Neural cell (in vitro differentiated cells): ENCODE data around the genes BRIP1, MAP3K3 and DDX42.

DNA sequence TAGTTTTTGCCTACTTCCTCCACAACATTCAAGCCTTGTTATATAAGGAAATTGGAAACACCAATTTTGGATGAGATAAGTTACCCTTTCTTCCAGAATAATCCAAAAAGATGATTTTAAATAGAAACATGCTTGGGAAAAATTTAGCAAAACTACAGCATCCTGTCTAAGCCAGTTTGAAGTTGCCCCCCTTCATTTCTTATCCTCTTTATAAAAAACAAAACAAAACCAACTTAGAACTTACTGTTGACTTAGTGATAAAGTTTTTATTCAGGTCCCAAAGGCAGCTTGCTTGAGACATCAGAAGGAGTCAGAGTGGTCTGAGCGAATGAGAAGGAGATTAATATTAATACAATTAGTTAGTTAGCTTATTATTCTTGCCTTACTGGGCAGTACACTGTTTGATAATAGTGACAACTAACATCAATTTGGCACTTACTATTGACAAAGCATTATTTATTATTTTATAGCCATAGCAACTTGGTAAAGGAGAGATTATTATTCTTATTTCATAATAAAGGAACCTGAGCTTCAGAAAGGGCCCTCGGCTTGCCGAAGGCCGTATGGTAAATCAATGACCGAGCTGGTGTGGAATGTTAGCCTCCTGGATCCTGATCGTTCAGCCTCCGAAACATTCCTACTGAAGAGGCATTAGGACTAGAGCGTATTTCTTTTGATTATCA is 199.6 kb upstream of the TBX2 start:
- RAMPAGE, long total RNA: no peak

GRCh38 chr17:61347878-61348655 is 51.6 kb upstream of the TBX2 start:
- RAMPAGE, long total RNA: no peak

DNA sequence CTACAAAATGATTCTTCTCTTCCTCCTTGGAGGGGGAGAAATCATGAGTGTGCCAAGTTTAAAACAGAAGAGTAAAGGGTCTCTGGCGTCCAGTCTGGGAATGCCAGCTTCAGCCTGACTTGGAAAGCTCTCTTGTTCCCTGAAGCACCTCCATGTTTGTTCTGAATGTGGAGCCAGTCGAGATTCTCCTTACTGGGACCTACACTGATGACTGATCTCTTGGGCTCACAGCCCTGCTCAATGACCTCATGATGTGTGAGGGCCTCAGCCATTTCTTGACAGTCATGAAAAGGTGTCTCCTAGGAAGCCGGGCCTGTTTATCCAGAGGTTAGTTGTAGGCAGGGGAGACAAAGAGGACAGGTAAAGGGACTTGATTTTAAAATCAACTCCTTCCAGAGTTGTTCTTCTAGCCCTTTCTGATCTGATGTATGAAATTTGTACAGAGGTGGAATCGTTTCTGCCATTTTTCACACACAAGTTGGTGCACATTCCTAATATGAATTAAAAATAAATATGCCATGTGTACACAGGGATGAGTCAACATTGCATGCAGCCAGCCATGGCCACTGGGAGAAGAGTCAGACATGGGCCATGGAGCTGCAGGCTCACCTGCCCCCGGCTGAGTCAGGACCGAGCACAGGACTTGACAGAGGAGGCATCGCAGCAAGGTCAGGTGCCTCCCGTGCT is 43.2 kb upstream of the TBX2 start:
- RAMPAGE, long total RNA: no peak

DNA sequence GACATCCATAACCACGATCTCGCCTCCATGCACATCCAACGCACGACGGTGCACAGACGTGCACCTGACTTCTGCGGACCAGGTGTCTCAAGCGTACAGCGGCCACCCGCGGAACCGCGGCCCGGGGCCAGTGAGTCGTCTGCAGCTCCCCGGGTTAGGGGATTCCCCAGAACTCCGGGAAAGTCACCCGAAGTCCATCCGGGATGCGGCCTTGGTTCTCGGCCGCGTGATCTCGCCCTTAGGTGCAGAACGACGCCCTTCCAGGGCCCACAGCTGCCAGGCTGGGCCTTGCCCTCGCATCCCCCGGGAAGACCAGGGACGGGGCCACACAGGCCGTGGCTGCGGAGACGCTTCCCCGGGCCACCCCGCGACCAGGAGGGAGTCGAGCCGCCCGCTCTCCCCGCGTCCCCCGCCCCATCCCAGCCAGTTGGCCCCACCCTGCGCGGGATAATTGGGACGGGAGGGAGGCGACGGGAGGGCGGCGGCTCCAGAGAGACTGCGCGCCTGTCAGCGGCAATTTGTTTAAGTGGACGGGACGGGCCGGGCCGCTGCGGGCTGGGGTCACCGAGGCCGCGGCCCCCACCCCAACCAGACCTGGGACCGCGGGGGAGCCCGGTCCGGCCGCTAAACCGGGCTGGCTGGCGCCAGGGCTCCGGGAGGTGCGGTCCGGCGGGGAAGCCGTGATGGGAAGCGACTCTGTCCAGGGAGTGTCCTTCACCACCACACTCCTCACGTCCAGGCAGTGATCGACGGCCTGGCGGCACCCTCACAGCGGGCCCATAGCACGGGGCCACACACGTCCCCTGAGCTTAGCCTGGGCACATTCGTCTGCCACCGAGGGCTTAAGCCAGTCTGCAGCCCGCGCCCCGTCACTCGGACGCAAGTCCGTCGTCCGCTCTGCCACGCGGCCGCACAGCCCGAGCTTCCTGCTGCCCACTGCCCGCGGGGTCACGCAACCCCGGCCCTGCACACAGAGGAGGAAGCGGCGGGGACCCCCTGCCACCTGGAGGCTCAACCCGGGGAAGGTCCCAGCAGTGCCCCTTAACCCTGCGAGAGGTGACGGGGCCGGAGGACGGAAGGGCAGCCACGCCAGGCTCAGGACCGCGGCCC is 3.3 kb upstream of the TBX2 start:
- RAMPAGE, long total RNA: no peak

GRCh38 chr17:61862907-61863602 is at the start of gene BRIP1:
Gene BRIP1, minus strand, starts transcription at chr17:61863528.
- RAMPAGE, long total RNA: no peak

- RAMPAGE, long total RNA: no peak
Observed at GRCh38 chr17:62029754-62030231, 35.3 kb downstream of the MED13 start.

- RAMPAGE, long total RNA: no peak
Observed at GRCh38 chr17:62066134-62066428, 1.0 kb upstream of the MED13 start.

DNA sequence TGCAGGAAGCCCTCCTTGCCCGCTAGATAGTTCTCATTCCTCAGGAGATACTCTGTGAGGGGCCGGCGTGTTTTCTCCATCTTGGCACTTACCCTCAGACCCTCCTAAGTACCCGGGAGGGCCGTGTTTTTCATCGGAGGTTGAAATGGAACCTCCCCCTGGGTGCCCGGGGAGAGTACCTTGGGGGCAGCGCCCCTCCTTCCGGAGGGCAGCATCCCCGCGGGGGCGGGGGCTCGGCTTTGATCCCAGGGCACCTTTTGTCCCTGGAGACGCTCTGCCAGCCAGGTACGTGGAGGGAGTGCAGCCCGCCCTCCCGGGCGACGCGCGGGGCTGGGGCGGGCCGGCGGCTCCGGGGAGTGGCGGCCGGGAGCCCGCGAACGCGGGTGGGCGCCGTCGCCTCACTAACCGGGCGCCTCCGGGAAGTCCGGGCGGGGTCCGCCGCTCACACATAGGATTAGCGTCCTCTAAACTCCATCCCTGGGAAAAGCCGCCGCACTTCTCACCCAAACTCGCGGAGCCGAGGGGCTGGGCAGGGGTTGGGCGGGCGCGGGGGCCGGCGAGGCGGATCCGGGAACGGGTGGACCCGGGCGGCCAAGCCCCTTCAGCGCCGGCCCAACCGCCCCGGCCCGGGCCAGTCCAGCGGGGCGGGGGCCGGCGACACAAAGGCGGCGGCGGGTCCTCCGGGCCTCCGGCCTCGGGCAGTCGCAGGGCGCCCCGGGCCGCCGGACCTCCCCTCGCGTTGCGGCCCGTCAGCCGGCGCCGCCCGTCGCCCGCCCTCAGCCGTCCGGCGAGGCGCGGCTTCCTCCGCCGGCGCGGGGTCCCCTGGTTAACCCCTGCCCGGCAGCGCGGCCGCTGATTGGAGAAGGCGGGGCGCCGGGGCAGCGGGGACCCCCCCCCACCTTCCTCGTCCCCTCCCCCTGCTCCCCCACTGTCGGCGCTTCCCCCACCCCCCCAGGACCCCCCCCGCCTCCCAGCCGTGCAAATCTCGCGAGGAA is 531 bp upstream of the TLK2 start:
- RAMPAGE, long total RNA: no peak

GRCh38 chr17:62602895-62603673 is 24.4 kb upstream of the MRC2 start:
- RAMPAGE, long total RNA: no peak

DNA sequence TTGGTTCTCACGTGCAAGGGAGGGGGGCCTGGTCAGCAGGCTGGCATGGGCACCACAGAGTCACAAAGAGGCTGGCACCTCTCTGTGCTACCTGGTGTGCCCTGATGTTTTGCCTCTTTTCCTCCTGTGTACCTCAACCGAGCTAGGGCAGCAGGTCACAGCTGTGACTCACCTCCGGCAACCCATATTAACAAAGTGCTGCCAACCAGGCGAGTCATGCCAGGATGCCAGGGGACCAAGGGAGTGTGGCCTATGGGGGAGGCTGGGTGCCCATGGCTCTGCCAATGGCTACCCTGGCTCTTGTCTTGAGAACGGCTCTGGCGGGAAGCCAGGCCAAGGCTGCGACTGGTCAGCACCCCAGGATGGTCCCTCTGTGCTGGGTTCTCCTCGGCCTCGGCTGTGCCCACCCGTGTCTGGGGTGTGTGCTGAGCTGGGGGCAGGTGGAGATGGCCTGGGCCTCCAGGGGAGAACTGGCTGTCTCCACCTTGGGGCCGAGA is 75.7 kb downstream of the MRC2 start:
- RAMPAGE, long total RNA: no peak

DNA sequence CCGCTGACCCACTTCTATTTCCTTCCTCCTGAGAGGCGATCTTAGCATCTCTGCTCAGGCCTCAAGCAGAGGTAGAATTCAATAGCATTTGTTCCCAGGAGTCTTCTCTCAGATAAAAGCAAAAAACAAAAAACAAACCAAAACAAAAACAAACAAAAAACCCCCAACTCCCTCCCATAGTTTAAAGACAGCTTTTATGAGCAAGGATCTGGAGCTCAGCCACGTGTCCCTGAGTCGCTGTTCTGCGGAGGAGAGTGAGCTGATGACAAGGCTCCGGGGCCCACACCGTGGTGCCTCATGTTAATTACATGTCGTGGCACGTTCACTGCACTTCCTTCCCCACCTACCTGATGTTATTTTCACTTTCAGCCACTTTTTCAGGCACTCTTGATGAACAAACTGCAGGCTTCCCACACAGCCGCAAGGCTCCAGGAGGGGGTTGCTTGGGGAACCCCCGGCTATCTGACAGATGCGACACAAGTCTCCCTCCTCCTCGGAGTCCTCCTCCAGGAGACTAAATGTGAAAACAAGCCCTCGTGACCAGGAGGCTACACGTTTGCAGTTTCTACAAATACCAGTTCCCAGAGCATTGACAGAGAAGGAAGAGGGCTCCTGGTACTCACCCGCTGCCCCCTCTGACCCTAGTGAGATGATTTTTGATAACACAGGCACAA is 83.4 kb downstream of the MARCHF10 start:
- RAMPAGE, long total RNA: no peak

DNA sequence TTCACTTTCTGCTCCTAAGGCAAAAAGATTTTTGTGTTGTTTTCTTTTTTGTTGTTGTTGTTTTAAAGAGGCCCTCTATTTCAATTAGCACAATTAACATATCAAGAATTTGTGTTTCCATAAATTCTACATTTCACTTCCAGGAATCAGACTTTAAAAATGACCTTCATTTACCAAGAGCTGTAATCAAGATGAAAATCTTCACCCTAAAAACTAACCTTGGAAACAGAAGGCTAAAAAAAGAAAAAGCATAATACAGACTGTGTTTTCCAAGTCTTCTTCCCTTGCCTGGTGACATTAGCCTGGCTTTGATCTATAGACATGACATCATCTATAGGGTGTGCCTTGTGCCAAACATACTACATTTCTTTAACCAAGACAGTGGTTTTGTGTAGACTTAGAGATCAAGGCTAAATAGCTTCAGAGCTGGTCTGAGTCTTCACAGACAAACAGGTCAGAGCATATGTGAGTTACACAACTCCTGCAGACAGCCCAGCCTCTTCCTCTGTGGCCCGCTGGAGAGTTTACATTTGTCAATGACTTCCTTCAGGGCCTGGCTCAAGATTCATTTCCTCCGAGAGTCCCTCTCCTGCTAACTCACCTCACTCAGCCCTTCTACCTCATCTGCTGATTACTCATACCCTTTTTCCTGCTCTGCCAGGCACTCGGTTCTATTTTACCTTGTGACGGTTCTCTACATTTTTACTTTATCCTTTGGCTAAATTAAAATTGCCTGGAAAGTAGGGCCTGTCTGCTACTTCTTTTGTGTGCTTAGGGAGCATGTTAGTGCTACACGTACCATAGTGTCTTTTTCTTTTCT is 73.2 kb upstream of the TANC2 start:
- RAMPAGE, long total RNA: no peak

- RAMPAGE, long total RNA: no peak
Observed at GRCh38 chr17:63350320-63350746, 95.8 kb downstream of the CYB561 start.

- RAMPAGE, long total RNA: no peak
Observed at GRCh38 chr17:63434646-63435759, 11.1 kb downstream of the CYB561 start.

DNA sequence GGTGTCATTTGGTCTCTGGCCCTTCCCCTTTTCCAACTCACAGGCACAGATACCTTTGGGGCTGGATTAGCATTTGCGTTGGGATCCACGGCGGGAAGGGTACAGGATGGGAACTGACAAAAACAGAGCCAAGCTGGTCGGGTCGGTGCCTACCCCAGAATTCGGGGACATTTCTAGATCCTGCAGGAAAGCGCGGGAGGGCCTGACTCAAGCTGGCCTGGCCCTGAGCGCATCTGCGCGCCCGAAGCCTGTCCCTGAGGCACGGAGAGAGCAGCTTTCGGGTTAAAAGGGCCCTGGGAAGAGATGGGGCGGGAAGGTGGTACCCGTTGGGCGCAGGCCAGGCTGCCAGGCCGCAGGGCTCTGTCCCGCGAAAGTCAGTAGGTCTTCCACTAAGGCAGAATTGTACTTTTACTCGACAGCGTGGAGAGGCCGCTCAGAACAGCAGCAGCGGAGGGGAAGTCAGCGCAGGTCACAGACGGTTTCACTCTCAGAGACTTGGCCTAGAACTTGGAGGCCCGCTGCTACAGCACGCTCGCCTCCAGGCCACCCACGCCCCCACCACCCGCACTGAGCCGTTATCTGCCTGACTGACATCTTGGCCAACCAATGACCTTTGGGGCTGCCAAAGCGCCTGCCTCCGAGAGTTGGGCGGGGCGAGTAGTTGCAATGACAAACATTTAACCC is 502 bp upstream of the DCAF7 start:
- RAMPAGE, long total RNA: no peak

- RAMPAGE, long total RNA: start-site peak on the minus strand at chr17:63621898-63621923, 10 and 24 reads in 2 replicates
Observed at GRCh38 chr17:63621792-63622632, at the start of gene MAP3K3. Gene MAP3K3, plus strand, starts transcription at chr17:63622417.

DNA sequence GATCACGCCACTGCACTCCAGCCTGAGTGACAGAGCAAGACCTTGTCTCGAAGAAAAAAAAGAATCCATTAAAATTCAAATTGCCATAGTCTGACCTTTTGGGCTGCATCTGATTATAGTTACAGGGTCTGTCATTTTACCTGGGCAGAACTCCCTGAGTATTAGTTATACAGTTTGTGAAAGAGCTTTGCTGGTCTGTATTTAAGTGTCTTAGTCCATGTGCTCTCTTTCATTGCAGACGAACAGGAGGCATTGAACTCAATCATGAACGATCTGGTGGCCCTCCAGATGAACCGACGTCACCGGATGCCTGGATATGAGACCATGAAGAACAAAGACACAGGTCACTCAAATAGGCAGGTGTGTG is 10.2 kb downstream of the MAP3K3 start:
- RAMPAGE, long total RNA: no peak

DNA sequence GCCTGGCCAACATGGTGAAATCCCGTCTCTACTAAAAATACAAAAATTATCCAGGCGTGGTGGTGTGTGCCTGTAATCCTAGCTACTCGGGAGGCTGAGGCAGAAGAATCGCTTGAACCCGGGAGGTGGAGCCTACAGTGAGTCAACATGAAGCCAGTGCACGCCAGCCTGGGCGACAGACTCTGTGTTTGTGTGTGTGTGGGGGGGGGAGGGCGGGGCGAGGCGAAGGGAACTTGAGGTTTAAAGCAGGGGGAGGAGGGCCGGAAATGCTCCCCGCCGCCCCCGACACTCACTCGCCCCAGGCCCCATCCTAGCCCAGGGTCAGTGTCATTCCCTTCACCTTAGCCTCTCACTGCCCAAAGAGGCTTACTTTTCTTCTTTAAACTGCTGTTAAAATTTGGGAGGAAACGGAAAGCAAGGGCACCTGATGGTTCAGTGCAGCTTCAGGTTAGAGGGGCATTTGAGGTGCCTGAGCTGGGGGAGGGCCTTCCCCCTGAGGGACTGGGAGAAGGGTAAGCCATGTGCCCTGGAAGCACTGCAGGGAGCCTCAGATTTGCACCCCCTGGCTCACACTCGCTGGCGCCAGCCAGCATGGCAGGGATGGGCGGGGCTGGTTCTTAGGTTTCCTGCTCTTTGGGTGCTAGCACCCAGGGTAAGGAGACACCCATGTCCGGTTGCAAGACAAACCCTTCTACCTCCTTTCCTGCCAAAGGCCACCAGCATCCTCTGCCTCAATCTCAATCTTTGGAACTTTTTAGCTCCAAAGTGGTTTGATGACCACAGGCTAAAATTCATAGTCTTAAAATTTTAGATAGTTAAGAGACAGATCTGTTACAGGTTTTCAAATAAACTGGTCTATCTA is 2.1 kb upstream of the LIMD2 start:
- RAMPAGE, long total RNA: no peak

- RAMPAGE, long total RNA: no peak
Observed at GRCh38 chr17:63761093-63761371, 12.4 kb downstream of the CCDC47 start.

DNA sequence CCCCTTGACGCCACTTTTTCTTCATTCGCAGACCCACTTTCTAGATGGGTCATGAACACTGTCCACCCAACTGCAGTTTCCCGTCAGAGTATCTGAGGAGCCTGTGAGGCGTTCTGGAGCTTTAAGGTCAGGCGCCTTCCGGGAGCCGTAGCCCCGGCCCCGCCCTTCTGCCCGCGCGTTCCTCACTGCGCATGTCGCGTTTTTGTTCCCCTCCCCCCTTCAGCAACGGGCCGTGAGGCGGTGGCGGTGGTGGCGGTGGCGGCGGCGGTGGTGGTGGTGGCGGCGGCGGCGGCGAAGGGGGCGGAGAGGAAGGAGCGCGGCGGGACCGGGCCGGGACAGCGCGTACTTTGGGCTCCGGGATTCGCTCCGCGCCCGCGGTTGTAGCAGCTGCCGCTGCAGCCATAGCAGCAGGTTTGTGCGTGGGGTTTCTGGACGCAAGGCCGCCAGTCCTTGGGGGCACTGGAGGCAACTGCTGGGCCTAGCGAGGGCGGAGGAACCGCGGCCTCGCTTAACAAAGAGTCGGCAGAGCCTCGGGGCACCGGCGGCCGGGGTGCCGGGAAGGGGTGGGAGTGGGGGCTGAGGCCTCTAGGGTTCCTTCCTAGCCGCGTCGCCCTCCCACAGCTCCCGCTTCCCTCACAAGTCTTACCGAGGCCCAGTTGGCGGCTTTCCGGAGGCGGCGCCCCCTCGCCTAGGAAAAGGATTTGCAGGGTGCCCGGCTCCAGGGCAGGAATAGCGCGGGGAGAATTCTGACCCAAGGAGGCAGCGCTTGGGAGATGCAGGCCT is at the start of gene DDX42:
TSS of gene DDX42 (plus strand) at position 205 of the 783 bp plus-strand sequence.
- RAMPAGE, long total RNA: no peak